Gastrocnemius medialis (tissue), 3 donors: Measurements from ENCODE around the genes LRRC51 and FOLR3.

DNA sequence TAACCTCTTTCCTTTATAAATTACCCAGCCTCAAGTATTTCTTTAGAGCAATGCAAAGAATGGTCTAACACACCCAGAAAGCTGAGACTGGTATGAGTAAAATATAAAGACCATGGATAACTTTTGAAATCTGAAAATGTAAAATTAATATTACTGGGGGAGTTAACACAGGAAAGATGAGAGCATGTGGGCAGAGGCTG, 432 bp upstream of the KRTAP5-10 start:
- PRO-cap: no peak
- RAMPAGE, long total RNA, 3 experiments: no peak in any of the 3 experiments

- PRO-cap: no peak
- RAMPAGE, long total RNA, 3 experiments: no peak in any of the 3 experiments
These were observed 9.0 kb downstream of the IL18BP start for GRCh38 chr11:72007612-72008190.

GRCh38 chr11:72013264-72014252, 14.8 kb downstream of the IL18BP start:
- PRO-cap: no peak
- RAMPAGE, long total RNA, 3 experiments: no peak in any of the 3 experiments

- PRO-cap: unidirectional peak, plus-strand start at chr11:72080341; bidirectional peak, plus-strand start at chr11:72080926, minus-strand start at chr11:72080693
- RAMPAGE, long total RNA, 3 experiments: start-site peak on the plus strand in 1 of 3 experiments, at chr11:72080330-72080336 at its widest, 48 reads per replicate; start-site peak on the minus strand in 3 of 3 experiments, at chr11:72080422-72080706 at its widest, 22 to 127 reads per replicate
These were observed at the start of gene LRRC51 for GRCh38 chr11:72080272-72081279. LRRC51 (plus strand) TSS chr11:72080850.

- PRO-cap: no peak
- RAMPAGE, long total RNA, 3 experiments: start-site peak on the plus strand in 1 of 3 experiments, at chr11:72135676-72135730 at its widest, 8 reads per replicate
These were observed at the start of gene FOLR3 for GRCh38 chr11:72135325-72135916. FOLR3 (plus strand) TSS chr11:72135725.

DNA sequence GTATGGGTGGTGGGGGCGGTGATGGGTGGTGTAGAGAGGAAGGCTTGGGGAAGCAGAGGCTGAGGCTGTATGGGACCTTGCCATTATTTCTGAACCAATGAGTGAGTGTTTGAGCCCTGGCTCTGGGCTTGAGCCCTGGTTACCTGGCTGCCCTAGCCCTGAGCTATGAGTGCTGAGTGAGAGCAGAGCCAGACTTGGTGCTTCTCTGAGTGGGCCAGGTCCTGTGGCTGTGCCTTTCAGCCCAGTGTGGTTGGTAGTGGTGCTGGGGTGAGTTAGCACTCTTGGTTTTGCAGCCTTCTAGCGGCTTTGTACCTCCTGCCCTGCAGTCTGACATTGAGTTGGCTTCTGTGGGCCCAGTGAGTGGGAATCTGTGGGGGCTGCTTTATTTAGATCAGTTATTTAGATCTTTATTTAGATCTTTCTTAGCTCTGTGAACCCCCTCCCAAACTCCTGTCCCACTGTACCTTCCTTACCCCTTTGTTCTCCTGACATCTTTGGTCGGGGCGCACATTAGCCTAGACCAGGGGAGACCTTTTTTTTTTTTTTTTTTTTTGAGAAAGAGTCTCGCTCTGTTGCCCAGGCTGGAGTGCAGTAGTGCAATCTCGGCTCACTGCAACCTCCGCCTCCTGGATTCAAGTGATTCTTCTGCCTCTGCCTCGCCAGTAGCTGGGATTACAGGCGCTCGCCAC, 1.2 kb downstream of the INPPL1 start:
- PRO-cap: no peak
- RAMPAGE, long total RNA, 3 experiments: no peak in any of the 3 experiments

- PRO-cap: no peak
- RAMPAGE, long total RNA, 3 experiments: no peak in any of the 3 experiments
These were observed 75.8 kb downstream of the PDE2A start for GRCh38 chr11:72598363-72598791.

GRCh38 chr11:72600359-72601119, 73.7 kb downstream of the PDE2A start:
- PRO-cap: no peak
- RAMPAGE, long total RNA, 3 experiments: no peak in any of the 3 experiments

GRCh38 chr11:72667428-72667658, 6.9 kb downstream of the PDE2A start:
- PRO-cap: no peak
- RAMPAGE, long total RNA, 3 experiments: no peak in any of the 3 experiments

DNA sequence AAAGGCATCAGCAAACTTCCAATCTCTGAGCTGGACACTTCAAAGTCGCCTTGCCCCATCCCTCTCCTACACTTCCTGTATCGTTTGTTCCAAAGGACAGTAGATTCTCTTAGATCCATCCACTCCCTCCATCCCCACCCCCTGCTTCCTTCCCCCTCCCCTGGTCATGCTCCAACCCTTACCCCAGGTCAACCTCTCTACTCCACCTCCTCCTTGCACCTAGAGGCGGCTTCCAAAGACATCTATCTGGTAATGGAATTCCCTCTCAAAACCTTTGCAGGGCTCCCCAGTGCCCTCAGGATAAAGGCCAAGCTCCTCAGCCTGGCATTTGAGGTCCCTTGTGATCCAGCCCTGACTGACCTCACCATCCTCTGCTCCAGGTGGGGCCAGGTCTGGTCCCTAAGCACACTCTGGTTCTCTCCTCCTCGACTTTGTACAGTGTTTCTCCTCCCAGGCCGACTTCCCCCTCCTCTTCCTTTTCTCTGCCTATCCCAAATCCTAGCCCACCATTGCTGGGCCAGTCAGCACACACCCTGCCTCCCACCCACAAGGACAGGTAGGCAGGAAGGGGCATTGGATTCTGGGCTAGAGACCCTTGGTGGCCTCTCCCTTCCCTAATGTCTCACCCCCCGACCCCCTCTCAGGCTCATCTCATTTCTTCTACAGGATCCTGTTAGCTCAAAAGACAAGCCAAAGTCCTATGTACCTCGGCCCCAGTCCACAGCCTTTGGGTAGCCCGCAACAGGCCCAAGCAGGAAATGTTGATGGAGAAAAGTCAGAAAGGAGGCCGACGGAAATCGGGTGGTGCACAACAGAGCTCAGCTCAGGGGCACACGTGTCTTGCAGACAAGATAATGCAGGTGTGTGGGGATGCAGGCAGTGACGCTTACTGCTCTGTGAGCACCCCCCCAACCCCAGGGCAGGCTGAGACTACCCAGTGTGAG, 3.9 kb upstream of the PDE2A start:
- PRO-cap: no peak
- RAMPAGE, long total RNA, 3 experiments: no peak in any of the 3 experiments

- PRO-cap: no peak
- RAMPAGE, long total RNA, 3 experiments: no peak in any of the 3 experiments
These were observed 19.7 kb upstream of the PDE2A start for GRCh38 chr11:72693937-72694264.

GRCh38 chr11:72754314-72755450, 2.5 kb upstream of the ARAP1 start:
- PRO-cap: no peak
- RAMPAGE, long total RNA, 3 experiments: start-site peak on the minus strand in 1 of 3 experiments, at chr11:72754945-72755137 at its widest, 26 reads per replicate

GRCh38 chr11:72783484-72783834, 10.4 kb downstream of the STARD10 start:
- PRO-cap: no peak
- RAMPAGE, long total RNA, 3 experiments: no peak in any of the 3 experiments

DNA sequence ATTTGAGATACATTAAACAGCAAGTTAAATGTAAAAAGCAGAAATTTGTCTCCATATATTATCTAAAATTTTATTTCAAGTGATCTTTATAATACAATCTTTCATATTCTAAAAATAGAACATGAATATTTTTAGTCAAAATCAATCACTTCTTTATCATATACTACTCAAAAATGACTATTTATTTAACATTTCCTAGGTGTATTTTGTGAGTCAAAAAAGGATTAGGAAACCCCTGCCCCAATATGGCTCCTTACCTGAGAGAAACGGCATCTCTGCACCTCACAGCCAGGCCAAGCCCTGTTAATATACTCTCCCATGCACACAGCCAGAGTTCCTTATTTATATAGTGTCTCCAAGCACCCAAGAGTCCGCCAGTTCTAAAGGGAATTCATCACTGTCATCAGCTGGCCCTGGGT, 1.8 kb upstream of the ATG16L2 start:
- PRO-cap: no peak
- RAMPAGE, long total RNA, 3 experiments: no peak in any of the 3 experiments

- PRO-cap: no peak
- RAMPAGE, long total RNA, 3 experiments: no peak in any of the 3 experiments
These were observed 98.9 kb downstream of the ATG16L2 start for GRCh38 chr11:72912952-72913626.

DNA sequence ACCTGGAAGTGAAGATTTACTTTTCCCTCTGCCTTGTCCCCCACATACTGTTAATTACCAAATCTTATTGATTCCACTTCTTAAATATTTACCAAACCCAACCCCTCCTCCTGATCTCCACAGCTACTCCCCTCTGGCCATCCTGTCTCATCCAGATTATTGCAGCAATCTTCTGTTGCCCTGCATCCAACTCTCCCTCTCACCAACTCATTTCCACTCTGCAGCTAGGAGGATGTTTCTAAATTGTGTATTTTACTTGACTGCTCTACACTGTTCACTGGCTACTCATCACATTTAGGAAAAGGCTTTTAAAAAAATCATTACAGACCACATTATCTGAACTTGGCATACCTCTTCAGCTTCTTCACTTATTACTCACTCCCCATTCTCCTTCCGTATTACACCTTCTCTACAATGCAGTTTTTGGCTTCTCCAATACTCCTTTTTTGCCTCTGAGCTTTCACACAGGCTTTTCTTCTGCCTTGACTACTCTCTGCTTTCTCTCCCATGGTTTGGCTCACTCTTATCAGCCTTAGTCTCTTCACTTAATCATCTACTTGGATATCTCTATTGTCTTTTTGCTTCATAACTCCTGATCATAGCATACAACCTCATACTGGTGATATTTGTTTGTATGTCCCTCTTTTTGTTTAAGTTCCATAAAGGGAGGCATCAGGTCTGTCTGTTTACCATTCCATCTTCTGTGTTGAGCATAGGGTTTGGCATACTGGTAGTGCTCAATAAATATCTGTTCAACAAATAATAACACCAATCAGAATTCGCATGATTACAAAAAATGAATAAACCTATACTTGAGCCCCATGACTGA, 118.1 kb downstream of the ATG16L2 start:
- PRO-cap: no peak
- RAMPAGE, long total RNA, 3 experiments: no peak in any of the 3 experiments

DNA sequence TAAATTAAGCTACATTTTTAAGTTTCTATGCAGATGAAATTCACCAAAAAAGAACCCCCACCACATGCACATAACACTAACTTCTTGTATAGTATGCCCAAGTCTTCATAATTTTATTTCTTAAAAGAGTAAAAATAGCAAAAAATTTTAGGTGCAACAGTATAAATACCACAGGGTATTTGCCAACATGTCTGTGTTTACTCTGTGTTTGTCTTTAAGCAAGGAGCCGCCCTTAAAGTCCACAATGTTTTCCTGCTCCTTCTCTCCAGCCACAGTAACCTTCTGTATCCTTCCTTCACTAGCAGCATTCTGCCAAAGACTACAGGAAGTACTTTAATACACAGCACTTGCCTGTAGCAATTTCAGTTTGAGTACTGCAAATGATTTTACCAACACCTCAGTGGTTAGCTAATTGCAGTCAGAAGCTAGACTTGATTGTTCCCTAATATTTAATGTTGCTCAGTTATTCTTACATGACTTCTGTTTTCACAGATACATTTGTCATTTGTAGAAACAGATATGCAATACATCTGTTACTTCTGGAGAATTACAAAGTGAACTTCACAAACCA, 69.3 kb downstream of the FCHSD2 start:
- PRO-cap: no peak
- RAMPAGE, long total RNA, 3 experiments: no peak in any of the 3 experiments

DNA sequence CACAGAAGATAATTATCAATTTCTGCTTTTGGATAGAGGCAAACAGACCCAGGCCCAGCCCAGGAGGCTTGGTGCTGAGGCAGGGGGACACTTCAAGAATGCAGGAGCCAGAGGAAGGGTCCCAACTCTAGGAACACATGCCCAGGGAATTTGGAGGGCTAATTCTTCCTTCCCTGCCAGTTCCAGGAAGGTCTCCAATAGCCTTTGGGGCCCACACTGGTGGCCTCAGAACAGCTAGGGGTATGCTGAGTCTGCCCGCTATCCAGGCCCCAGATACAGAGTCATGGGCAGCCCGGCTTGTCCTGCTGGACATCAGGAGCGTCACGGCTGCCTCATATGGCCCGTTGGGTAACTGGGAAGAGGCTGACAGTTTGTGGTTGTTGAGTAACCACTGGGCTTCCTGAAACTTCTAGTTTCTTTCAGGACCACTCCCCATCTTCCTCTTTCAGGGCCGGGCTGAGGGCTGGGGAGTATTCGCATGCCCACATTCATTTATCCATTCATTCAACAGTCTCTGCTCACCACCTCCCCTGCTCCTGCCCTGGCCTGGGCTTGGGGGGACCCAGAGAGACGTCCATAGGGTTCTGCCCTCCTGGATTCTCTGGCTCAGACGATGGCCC, 13.5 kb upstream of the P2RY2 start:
- PRO-cap: unidirectional peak, minus-strand start at position 277 of the sequence
- RAMPAGE, long total RNA, 3 experiments: no peak in any of the 3 experiments

DNA sequence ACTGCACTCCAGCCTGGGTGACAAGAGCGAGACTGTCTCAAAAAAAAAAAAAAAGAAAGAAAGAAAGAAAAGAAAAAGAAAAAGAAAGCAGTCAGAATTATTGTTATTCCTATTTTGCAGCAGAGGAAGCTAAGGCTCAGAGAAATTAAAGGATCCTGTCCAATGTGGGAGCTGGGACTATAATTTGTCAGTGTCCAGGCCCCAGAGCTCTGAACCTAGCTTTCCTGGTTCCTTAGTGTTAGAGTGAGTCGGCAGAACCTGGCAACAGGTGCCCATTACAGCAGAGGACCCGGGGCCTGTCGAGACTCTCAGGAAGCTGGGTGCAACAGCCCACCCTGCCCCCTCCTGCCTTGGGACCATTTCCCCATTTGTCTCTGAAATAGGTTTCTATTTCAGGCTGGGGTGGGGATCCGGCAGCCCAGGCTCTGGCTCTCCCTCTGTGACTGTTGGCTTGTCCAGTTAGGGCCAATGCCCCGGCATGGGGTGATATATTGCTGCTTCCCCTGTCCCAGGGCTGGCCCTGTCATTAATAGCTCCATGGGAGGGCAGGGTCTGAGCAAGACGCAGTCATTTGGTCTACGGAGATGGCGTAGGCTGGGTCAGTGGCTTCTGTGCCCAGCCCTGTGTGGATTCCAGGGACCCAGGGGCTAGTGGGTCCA, 2.5 kb downstream of the P2RY6 start:
- PRO-cap: no peak
- RAMPAGE, long total RNA, 3 experiments: no peak in any of the 3 experiments

DNA sequence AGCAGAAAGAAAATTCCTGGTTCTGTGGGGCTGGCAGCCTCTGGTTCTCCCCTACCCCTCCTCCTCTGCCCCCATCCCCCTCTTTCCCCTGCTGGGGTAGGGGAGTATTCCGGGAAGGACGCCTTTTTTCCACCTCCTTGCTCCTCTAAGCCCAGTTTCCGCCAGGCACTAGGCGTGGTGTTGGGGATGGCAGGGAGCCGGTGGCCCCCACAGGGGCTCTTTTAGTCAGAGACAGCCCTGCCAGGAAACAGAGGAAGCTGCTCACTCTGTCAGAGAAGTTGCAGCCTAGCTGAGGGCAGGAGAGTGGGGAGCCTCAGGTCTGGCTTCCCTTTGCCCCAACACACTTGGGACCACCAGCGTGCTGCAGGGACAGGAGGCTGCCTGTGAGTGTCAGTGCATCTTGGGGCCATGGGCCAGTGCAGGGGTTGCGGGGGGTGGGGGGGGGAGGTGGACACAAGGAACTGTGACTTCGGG, 15.5 kb upstream of the ARHGEF17 start:
- PRO-cap: no peak
- RAMPAGE, long total RNA, 3 experiments: no peak in any of the 3 experiments